ENCODE measurements around a stretch of chr20.

- PRO-cap = no peak
- RAMPAGE, long total RNA = no peak
Measured at GRCh38 chr20:22499684-22500270, 84.6 kb downstream of the FOXA2 start.

GRCh38 chr20:22523590-22524559 is 60.5 kb downstream of the FOXA2 start:
- PRO-cap = no peak
- RAMPAGE, long total RNA = no peak

- PRO-cap = no peak
- RAMPAGE, long total RNA = no peak
Measured at GRCh38 chr20:22525703-22526200, 58.6 kb downstream of the FOXA2 start.

GRCh38 chr20:23084646-23085603 is 1.2 kb downstream of the CD93 start:
- PRO-cap = no peak
- RAMPAGE, long total RNA = no peak

GRCh38 chr20:23116112-23116711 is 30.1 kb upstream of the CD93 start:
- PRO-cap = no peak
- RAMPAGE, long total RNA = no peak

DNA sequence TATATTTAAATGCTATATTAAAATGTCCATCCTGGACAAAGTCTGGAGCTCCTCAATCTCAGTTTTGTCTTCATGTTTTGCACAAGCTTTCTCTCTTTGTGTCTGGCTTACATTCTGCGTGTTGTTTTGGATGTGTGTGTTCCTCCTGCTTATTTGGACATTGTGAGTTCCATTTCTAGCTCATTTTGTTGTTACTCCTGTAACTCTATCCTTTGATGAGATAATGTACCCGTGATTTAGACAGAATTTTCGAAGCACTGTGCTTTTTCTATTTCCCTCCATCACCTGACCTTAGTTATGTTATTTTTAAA is 54.4 kb upstream of the CD93 start:
- PRO-cap = no peak
- RAMPAGE, long total RNA = no peak

GRCh38 chr20:23142148-23142890 is 56.2 kb upstream of the CD93 start:
- PRO-cap = no peak
- RAMPAGE, long total RNA = no peak

DNA sequence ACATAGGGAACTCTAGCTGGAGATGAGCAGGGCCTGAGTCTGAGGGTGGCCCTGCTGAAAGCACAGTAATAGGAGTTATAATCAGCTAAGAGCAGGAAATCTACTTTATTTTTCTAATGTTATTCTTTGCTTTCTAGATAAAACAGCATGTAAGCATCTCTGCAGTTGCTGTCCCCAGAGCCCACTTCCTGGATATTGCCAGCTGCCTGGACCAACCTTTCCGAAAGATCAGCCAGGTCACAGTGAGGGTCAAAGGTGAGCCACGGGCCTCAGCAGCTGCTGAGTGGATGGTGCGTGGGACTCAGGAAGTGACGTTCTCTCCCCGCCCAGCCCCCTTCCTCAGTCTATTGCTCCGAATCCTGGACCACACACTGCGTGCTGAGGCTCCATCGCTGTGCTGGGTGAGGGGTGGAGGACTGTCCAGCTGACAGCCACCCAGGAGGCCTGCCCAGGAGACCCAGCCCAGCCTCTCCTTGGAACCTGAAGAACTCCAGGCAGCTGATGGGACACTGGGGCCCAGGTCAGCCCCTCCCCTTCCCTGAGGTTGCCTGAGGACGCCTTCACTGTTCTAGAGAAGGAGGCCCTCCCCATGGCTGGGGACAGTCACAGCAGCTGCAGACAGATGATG is 94.3 kb upstream of the CD93 start:
- PRO-cap = no peak
- RAMPAGE, long total RNA = no peak

- PRO-cap = no peak
- RAMPAGE, long total RNA = no peak
Measured at GRCh38 chr20:23249480-23249972, 101.1 kb upstream of the NXT1 start.

GRCh38 chr20:23331952-23332234 is 18.7 kb upstream of the NXT1 start:
- PRO-cap = no peak
- RAMPAGE, long total RNA = no peak

- PRO-cap = no peak
- RAMPAGE, long total RNA = no peak
Measured at GRCh38 chr20:23400832-23401833, 20.2 kb downstream of the NAPB start.

DNA sequence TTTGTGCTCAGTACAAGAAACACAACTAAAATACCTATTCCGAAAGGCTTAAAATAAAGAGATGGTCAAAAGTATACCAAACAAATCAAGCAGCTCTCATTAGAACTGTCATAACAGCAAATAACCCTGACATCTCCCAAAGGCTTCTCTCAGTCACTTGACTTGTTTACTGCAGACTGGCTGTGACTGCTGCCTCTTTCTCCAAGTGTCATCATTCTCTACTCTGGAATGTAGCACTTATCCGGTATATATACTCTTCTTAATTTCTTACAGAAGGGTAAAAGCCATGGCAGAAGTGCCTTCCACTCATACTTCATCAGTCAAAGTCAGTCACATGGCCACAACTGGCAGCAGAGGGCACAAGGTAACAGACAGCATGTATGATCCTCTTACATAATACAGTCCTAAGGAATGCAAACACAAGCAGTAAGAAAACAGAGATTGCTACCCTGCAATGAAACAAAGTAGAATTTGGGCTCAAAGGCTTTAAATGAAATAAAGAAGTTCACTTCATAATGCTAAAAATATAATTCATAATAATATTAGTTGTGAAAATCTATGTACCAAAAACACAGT is 9.3 kb downstream of the NAPB start:
- PRO-cap = no peak
- RAMPAGE, long total RNA = no peak

DNA sequence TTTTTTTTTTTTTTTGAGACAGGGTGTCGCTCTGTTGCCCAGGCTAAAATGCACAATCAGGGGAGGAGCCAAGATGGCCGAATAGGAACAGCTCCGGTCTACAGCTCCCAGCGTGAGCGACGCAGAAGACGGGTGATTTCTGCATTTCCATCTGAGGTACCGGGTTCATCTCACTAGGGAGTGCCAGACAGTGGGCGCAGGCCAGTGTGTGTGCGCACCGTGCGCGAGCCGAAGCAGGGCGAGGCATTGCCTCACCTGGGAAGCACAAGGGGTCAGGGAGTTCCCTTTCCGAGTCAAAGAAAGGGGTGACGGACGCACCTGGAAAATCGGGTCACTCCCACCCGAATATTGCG is 4.7 kb upstream of the NAPB start:
- PRO-cap = no peak
- RAMPAGE, long total RNA = no peak

DNA sequence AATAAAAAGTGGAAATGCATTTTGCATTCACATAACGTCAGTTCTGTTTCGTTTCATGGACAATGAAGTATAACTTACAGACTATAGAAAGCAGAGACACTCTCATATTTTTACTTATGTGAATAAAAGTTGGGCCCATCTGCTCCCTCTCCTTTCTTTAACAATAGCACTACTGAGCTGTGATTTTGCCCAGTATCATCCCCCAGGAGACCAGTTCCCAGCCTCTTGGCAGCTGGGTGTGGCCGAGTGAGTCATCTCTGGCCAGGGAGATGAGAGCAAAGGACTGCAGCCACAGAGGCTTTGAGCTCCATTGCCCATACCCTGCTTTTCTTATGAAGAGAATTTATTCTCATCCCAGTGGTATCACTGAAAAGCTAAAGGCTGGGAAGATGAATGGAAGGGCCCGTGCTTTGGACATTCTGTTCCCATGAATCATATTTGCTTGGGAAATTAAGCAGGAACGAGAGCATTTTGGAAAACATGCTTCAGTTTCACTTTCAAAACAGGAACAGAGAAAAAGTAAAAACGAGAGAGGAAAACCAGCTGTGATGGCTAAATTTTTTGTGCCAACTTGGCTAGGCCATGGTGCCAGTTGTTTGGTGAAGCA is 14.9 kb downstream of the CST3 start:
- PRO-cap = no peak
- RAMPAGE, long total RNA = no peak

DNA sequence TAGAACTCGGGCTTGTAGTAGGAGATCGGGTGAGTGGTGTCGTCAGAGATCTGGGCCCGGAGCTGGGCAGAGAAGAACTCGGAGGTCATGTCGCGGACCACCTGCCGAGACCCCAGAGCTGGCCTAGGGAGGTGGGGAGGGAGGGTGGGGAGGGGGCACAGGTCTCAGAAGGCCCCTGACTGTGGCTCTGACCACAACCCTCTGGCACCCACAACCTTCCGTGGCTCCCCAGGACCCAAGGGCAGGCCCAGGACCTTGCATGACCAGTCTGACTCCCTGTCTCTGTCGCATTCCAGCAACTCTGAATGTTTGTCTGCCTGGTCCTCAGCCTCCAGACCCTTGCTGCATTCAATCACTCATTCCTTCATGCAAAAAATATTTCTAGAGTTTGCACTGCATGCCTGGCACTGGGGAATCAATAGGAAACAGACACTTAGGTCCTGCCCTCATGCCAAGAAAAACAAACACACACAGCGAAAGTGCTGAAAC is 2.0 kb downstream of the GGTLC1 start:
- PRO-cap = no peak
- RAMPAGE, long total RNA = no peak

DNA sequence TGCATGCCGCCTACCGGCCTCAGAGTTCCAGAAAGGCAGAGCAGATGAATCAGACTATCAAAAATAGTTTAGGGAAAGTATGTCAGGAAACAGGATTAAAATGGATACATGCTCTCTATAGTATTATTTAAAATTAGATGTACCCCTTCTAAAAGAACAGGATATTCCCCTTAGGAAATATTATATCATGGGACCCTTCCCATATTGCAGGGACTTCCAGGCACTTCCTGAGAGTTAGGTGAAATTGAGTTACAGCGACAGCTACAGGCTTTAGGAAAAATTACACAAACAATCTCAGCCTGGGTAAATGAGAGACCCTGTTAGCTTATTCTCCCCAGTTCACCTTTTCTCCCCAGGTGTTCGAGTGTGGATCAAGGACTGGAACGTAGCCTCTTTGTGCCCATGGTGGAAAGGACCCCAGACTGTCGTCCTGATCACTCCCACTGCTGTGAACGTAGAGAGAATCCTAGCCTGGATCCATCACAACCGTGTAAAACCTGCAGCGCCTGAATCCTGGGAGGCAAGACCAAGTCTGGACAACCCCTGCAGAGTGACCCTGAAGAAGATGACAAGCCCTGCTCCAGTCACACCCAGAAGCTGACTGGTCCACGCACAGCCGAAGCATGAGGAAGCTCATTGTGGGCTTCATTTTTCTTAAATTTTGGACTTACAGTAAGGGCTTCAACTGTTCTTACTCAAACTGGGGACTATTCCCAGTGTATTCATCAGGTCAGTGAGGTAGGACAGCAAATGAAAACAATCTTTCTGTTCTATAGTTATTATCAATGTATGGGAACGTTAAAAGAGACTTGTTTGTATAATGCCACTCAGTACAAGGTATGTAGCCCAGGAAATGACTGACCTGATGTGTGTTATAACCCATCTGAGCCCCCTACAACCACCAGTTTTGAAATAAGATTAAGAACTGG is 17.8 kb upstream of the CST7 start:
- PRO-cap = no peak
- RAMPAGE, long total RNA = no peak

GRCh38 chr20:25017190-25017837 is 24.8 kb upstream of the APMAP start:
- PRO-cap = no peak
- RAMPAGE, long total RNA = no peak

DNA sequence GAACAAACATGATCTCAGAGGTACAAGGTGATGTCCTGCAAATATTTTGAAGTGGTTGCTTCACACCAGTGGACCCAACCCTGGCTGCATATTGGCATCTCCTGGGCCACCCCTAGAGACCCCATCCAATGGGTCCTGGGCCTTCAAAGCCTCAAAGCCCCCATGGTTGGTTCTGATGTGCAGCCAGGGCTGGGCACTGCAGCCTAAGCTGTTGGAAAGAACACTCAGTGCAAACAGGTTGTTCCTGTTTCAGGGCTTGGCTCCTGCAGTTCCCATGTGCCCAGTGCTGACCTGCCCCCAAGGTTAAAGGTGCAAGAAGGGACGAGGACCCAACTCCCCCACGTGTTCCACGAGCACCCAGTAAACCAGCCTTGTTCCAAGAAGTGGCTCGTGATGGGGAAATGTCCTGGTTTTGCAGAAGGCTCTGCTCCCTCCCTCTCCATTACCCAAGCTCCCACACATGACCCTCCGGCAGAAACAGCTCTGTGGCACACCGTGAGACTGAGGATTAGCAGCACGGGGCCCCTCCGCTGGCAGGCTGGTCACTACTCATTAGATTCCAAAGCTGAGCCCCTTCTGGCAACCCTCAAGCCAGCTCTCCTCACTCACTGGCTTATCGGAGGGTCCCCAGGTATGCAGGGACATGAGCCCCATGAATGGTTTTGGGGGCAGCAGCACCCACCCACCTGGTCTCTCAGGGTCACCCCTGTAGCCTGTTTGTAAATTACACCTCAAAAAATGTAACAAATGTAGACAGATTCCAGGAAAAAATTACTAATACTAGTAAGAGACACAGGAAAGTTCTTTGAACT is 9.4 kb downstream of the ACSS1 start:
- PRO-cap = no peak
- RAMPAGE, long total RNA = no peak

DNA sequence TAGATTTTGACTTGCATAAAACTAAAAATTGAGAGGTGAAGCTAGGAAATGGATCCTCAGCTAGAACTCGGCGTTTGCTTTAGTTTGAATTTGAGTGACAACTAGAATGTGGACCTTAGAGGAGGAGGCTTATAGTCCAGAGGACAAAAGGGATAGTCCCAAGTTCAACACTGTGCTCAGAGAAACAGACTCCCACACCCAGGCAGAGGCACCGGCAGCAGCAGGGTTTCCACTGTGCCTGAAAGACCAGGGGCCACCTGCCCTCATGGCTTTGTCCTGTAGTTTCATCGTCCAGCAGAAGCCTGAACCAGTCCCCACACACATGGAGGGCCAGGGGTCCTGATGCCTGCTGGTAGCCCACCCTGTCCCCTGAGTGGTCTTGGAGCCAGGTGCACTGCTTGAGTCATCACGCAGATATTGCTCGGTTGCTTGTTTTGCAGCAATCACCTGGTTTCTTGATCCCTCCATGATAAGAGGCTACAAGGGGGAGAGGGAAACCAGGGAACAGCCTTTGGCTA is 7.1 kb upstream of the ACSS1 start:
- PRO-cap = no peak
- RAMPAGE, long total RNA = no peak

DNA sequence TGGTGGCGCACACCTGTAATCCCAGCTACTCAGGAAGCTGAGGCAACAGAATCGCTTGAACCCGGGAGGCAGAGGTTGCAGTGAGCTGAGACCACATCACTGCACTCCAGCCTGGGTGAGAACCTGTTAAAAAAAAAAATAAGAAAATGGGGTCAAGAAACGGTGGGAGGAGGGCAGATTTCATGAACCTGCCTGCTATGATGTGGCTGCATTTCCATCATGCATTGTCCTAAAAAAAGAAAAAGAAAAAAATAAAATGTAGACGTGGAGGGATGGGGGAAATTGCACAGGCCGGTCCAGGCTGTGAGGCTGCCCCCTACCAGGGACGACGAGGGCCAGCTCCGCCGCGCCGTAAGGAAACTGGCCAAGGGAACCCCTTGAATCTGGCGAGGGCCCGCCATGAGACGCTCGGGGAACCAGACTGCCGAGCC is 431 bp upstream of the ENTPD6 start:
- PRO-cap = no peak
- RAMPAGE, long total RNA = no peak

Measured in Karpas-422 (cell line).